Melanocyte of skin (primary cell): ENCODE results near the gene PRDM1.

GRCh38 chr6:105326032-105326794 lies 76.7 kb downstream of the PREP start:
- CAGE, long polyA plus RNA, 2 experiments, result no peak in any of the 2 experiments

DNA sequence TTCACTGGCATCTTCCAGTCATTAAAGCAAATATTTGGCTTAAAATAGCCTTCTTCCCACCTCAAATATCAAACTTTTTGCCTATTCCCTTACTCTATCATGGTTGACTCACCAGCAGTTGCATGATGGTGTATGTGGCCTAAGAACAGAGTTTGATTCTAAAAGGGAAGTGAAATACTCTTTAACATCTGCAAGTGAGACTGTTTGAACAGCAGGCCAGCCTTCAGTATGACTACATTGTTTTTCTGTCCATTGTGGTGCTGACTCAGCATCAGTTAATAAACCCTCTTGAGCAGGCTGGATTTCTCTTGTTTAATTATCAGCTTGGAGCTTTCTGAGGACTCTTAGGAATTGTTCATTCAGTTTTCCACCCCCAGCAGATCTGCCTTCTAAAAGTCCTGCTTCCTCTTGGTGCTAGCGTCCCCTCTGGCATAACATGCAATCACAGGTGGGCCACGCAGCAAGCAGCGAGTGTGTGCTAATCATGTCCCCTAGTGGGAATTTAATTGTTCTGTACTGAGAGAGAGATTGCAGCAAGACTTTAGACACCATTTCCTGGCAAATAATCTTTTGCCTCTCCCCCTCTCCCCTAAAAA lies 1.6 kb upstream of the PRDM1 start:
- CAGE, long polyA plus RNA, 2 experiments, result no peak in any of the 2 experiments

DNA sequence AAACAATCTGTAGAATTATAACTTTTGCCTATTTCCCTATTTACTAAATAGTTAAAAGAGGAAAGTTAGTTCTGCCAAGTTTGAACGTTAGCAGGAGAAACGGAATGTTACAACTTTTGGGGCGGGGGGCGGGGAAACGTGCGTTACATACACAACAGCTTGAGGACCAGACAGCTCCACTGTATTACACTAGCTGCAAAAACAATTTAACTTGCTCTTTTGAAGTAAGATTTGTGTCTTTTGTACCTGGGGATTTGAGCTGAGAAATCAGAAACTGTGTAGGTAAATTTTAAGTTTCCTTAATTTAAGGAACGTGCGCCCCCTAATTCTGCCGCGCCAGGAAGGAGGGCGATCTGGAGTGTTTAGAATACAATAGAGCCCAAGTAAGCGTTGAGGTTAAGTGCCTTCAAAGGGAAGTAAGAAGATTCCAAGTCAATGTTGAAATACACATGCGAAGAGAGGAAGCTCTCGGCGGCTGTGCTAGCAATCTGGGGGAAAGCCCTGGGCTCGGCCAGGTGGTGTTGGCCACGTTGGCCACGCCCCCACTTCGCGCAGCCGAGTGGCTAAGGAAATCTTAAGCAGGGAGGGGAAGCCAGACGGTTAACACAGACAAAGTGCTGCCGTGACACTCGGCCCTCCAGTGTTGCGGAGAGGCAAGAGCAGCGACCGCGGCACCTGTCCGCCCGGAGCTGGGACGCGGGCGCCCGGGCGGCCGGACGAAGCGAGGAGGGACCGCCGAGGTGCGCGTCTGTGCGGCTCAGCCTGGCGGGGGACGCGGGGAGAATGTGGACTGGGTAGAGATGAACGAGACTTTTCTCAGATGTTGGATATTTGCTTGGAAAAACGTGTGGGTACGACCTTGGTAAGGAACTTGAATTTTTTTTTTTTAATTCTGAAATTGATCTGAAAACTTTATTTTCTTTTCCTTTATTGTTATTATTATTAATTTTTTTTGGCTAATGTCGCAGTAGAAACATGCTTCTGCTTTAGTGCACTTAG lies at the start of gene PRDM1:
TSS of gene PRDM1 (plus strand) at position 603 of the 999 bp plus-strand sequence.
- CAGE, long polyA plus RNA, 2 experiments, result no peak in any of the 2 experiments

DNA sequence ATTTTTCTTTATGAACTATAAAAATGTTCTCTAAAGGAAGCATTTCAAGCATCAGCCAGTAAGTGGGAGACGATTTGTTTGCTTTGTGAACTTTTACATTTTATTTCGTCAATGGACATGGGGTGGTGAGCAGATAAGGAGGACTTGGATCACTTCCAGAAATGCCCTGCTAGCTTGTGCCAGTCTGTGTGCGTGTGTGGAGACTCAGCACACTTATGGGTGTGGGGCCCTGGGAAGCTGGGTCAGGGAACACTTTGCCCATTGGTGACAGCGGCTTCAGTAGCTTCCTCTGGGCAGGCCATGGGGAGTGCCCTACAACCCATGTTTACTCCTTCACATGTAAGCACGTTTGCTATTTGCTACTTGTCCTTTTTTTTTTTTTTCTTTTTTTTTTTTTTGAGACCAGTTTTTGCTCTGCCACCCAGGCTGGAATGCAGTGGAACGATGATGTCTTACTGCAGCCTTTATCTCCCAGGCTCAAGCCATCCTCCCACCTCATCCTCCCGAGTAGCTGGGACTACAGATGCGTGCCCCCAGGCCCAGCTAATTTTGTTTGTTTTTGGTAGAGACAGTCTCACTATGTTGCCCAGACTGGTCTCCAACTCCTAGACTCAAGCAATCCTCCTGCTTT lies 24.1 kb downstream of the PRDM1 start:
- CAGE, long polyA plus RNA, 2 experiments, result no peak in any of the 2 experiments

GRCh38 chr6:106114472-106115180 lies 28.5 kb downstream of the PRDM1 start:
- CAGE, long polyA plus RNA, 2 experiments, result no peak in any of the 2 experiments

DNA sequence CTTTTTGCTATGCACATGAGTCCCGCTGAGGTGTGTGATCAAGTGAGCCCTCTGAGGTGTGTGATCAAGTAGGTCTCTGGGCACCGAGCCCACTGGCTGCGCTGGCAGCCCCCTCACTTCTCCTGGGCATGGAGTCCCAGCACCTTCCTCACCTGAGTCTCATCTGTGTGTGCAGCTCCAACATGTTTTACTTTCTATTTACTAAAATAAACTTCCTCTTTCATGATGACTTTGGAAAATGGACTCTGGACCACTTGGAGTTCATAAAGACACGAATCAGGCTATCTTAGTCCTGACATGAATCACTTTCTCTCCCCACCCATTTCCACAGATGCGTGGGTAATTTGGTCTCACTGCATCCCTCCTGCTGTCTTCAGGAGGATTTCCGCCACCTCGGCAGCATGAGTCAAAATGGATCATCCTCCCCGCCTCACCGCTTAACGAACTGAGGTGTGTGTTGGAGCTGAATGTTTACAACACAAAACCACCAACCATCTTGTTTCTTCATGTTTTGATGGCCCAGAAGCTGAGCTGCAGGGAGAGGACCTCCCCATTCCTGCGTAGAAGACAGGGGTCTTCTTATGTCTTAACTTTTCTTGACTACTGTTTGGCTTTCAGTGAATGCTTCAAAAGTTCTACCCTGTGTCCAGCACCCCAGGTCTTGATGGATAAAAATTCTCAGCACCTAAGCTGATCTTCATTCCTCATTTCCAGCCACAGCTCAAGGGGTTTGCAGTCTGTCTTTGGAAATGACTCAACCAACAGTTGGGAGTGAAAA lies 40.0 kb downstream of the PRDM1 start:
- CAGE, long polyA plus RNA, 2 experiments, result no peak in any of the 2 experiments

DNA sequence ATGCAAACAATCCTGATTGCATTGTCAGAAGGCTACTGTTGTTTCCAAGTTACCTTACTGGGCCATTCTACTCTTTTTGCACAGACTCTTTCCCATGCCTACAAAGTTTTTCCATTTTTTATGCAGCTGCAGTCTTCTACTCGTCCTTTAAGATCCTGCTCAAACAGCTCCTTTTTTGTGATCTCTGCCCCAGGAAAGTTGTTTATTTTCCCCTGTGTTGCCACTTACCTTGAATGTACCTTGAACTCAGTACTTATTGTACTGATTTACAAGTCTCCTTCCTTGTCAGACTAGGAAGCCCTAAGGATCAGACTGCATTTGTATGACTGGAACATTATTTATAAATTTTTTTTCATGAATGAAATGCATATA lies 97.7 kb downstream of the CRYBG1 start:
- CAGE, long polyA plus RNA, 2 experiments, result no peak in any of the 2 experiments

GRCh38 chr6:106510995-106511223 lies 118.4 kb downstream of the RTN4IP1 start:
- CAGE, long polyA plus RNA, 2 experiments, result no peak in any of the 2 experiments

- CAGE, long polyA plus RNA, 2 experiments, result no peak in any of the 2 experiments
These were observed 104.4 kb downstream of the RTN4IP1 start for GRCh38 chr6:106524772-106525511.

- CAGE, long polyA plus RNA, 2 experiments, result no peak in any of the 2 experiments
These were observed 157.7 kb downstream of the QRSL1 start for GRCh38 chr6:106786851-106787607.

- CAGE, long polyA plus RNA, 2 experiments, result no peak in any of the 2 experiments
These were observed 2.1 kb downstream of the CD24 start for GRCh38 chr6:106972298-106972911.

- CAGE, long polyA plus RNA, 2 experiments, result no peak in any of the 2 experiments
These were observed 55.4 kb downstream of the PDSS2 start for GRCh38 chr6:107403917-107404411.

DNA sequence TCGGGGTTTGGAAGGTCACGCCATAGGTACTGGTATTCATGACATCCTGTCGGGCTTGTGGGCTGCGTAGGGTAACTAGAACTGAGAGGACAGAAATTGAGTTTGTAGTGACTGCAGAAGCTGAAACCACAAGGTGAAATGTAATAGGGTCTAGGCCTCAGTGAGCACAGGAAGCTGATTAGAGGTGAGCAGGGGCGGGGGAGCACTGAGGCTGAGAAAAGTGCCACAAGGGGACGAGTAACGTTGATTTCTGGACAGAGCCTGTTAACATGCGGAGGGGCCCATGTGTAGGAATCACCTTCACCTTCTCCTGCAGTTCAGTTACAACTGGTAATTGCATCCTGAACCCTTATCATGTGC lies 128.9 kb downstream of the SOBP start:
- CAGE, long polyA plus RNA, 2 experiments, result no peak in any of the 2 experiments

DNA sequence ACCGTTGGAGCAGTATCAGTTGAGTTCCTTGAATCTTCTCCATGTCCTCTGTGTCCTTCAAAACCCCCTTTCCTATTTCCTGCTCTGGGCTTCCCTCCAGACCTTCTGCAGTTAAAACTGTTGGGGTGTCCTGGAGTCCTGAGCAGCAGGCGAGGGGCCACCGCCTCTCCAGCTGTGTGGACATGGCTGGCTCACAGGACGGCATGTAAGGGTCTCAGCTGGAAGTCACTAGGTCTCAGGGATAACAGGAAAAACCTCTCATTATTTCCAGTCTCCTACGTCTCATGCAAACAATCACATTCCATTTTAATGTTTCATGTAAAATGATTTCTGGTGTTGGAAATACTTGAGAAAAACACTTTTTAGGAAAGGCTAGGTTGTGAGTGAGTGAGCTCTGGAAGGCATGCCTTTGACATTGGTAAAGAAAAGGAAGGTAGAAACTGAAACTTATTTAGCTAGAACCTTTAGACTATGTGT lies 158.7 kb downstream of the SCML4 start:
- CAGE, long polyA plus RNA, 2 experiments, result no peak in any of the 2 experiments

GRCh38 chr6:107704256-107705049 lies 119.7 kb downstream of the SCML4 start:
- CAGE, long polyA plus RNA, 2 experiments, result no peak in any of the 2 experiments

- CAGE, long polyA plus RNA, 2 experiments, result no peak in any of the 2 experiments
These were observed 111.4 kb downstream of the SCML4 start for GRCh38 chr6:107712748-107713097.

- CAGE, long polyA plus RNA, 2 experiments, result no peak in any of the 2 experiments
These were observed 110.9 kb downstream of the SCML4 start for GRCh38 chr6:107713252-107713628.

GRCh38 chr6:107736734-107737449 lies 87.2 kb downstream of the SCML4 start:
- CAGE, long polyA plus RNA, 2 experiments, result no peak in any of the 2 experiments

- CAGE, long polyA plus RNA, 2 experiments, result no peak in any of the 2 experiments
These were observed 15.8 kb downstream of the FOXO3 start for GRCh38 chr6:108576234-108577216.

DNA sequence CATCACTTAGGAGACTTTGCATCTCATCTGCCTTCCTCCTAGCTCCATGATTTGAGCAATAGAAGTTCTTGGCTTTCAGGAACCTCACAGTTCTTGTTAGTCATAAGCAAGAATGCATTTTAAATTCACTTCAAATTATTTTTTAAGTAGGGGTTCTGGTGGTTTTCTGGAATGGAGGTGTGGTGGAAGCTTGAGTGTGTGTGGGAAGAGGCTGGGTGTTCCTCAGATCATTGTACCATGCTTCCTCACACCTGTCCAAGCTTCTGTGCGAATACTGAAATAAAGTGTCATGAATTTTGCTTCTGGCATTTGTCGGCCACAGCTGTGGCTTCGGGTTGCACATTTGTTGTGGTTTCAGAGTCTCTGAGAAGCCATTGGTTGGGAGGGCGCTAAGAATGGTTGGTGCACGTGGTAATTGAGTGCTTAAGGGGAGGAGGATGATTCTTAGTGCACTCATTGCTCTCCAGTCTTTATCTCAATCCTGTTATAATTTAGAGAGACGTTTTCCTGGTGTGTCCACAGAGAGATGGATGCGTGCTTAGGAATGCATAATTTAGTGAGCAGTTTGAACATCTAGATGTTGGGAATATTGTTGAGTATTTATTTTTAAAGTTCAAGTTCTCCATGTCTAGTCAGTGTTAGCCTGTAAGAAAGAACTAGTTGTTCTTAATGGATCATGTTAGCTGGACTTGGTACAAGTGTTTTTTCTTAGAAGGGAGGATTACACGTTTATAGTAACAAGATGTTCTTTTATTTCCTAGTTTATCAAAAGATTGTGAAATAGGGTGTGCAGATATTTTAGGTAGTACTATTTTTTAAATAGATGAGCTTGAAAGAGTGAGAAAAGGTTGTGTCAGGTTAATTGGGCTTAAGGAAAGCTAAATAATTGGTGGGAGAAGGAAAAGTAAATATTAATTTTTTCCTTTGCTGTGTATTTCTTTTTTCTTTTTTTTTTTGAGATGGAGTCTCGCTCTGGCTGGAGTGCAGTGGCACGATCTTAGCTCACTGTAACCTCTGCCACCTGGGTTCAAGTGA lies 32.0 kb downstream of the FOXO3 start:
- CAGE, long polyA plus RNA, 2 experiments, result no peak in any of the 2 experiments